Hematopoietic multipotent progenitor cell (in vitro differentiated cells): ENCODE results near the genes ZNF639, MFN1 and FXR1.

DNA sequence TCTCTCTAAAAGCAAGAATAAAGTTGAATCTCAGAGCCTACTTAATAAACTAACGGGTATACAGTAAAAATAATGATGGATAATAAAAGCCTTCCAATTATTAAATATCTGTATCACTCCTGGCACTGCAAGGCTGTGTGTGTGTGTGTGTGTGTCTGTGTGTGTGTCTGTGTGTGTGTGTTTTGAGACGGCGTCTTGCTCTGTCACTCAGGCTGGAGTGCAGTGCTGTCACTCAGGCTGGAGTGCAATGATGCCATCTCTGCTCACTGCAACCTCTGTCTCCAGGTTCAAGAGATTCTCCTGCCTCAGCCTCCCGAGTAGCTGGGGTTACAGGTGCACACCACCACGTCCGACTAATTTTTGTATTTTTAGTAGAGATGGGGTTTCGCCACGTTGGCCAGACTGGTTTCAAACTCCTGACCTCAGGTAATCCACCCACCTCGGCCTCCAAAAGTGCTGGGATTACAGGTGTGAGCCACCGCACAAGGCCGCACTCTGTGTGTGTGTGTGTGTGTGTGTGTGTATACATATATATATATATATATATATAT, 62.4 kb downstream of the TBL1XR1 start:
- CAGE, long polyA plus RNA: no peak

DNA sequence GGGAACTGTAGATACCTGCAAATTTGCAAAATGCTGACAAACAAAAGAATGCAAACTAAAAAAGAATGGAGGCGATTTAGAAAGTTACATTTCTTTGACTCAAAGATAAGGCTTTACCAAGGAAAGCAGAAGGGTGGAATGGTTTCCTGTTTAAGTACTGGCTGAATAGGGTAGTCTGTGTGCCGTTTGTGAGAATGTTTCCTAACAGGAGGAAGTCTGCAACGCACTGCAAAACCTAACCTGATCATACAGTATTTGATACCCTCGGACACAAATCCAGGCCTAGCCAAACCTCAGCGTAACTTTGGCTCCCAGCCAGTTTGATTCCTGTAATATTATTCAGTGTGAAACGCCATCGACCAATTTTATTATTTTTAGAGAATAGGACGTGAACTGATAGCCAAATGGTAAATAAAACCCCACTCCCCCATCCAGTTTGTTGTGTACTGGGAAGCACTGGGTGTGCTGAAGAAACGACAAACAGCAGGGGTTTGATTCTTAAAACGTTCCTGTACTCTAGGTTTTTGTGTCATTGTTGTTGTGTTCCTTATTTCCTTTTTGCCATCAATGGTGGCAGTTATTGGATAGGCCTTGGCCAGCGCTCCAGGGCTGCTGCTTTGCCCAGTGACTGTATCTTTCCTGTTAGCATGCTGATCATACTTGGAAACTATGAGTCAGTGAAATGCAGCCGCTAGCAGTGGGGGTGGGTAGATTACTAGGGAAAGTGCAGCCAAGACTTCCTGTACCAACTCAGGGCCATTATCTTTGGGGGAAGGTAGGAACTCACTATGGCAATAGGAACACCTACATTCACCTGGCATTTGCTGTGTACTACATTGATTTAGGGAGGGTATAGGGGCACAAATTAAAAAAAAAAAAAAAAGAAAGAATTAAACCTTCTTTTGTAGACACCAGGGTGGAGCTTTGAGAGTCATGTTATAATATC, 148.1 kb upstream of the TBL1XR1 start:
- CAGE, long polyA plus RNA: no peak

GRCh38 chr3:177358234-177358979, 161.1 kb upstream of the TBL1XR1 start:
- CAGE, long polyA plus RNA: no peak

DNA sequence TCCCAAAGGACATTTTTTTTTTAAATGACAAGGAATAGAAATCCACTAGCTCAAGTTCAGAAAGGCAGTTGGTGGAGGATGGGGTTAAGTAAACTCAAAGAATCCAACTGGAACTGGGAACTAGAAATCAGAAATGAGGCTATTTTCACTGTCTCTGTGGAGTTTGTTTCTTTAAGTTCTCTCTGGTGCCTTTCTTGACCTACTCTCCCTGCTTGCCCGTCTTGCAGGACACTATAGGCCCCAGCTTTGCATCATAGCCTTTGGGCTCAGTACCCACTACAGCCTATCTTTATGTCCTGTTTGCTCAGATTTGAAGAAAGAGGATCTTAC, 231.7 kb upstream of the TBL1XR1 start:
- CAGE, long polyA plus RNA: no peak

DNA sequence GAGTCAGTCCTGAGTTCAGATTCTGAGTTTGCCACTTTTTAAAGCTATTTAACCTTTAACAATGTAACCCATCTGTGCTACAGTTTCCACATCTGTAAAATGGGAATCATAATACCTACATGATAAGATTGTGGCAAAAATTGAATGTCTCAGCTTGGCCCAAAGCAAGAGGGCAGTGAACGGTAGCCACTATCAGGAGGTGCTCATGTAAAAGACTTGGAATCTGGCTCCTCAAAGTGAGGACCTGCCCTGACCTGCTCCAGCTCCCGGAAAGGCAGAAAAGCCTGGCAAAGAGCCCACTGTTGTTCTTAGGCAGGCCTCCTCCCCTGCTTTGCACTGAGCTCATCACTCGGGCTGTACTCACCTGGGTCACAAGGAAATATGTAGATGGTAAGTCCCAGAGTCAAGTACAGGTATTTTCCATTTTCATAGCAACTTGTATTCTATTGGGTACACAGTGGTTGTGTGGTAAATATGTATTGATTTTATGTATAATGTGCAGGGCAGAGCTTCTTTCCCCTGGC, 250.7 kb upstream of the TBL1XR1 start:
- CAGE, long polyA plus RNA: no peak

GRCh38 chr3:177535877-177536139, 338.5 kb upstream of the TBL1XR1 start:
- CAGE, long polyA plus RNA: no peak

DNA sequence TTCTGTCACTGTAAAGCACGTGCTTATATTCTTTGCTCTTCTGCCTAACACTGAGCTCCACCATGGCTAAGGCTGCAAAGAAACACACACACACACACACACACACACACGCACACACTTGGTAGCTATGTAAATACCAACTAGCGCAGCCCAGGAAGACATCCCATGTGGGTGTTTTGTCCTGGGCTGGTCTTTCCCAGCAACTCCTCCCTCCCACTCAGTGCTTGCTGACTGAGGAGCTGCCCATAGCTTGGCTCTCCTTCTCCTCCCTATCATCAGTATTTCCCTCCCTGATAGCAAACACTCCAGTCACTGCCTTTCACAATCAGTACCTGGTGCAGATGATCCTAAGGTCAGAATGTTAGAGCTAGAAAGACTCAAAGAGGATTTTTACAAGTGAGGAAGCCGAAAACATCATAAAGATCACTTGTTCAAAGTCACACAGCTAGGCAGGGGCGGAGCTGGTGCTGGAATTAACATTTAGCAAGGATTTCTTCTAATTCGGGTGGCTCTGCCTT, 377.0 kb upstream of the TBL1XR1 start:
- CAGE, long polyA plus RNA: no peak

DNA sequence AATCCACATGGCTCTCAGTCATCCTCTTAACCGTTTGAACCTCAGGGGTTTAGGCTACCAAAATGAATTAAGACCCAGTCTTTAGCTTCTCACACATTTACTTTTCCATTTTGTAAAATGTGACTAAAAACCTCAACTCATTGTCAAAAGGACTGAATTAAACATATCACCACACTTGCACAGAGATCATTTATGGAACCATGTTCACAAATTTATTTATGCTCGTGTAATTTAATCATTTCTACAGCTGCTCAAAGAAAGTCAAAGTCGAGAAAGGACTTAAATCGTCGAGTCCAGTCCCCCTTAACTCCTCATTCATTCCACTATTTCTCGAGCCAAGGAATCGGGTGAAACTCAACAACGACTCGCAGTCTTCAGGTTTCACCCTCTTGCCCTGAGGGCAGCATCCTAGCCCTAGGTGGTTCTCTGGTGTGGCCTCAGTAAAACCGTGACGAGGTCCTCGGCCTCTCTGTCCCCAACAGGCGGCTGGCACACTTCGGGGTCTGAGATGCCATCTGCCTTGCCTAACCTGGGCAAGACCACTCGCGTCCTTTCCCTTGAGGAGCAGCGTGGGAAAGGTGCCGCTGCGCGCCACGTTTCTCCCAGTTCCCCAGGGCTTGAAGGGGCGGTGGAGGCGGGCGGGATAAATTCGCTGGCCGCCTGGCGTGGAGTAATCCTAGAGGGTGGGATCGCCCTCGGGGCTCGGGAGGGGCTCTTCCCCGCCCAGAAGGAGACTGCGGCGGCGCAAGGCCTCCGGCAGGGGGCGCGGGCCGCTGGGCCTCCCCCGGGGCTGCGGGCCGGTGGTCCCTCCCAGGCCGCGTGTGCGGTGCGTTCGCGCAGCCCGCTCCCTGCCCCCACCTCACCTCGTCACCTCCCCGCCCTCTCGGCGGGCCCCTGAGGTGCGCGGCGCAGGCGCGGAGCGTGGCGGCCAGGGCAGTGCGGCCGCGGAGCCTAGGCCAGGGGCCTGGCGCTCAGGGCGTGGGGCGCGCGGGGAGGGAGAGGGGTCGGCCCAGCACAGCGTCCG, at the start of gene ZNF639:
ZNF639 (plus strand) TSS at position 897 of the 1,024 bp plus-strand sequence.
- CAGE, long polyA plus RNA: no peak

DNA sequence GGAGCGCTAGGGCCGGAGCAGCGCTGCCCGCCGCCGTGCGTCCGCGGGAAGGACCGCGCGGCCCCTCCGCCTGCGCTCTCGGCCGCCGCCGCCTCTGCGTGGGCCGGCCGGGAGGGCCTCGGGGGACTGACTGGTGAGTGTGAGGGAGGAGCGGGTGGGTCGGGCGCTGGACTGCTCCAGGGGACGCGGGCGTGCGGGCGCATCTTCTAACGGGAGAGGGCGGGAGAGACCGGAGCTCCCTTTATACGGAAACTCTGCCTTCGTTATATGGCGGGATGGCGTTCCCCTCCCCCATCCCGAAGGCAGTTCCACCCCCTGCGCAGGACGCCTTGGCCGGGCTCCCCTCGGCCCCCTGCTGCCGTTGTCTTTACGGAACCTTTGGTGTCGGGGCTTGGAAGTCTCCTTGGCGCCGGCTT, 336 bp downstream of the ZNF639 start:
- CAGE, long polyA plus RNA: no peak

- CAGE, long polyA plus RNA: no peak
These were observed at the start of gene MFN1 for GRCh38 chr3:179347373-179348341. MFN1 (plus strand) TSS chr3:179347709.

DNA sequence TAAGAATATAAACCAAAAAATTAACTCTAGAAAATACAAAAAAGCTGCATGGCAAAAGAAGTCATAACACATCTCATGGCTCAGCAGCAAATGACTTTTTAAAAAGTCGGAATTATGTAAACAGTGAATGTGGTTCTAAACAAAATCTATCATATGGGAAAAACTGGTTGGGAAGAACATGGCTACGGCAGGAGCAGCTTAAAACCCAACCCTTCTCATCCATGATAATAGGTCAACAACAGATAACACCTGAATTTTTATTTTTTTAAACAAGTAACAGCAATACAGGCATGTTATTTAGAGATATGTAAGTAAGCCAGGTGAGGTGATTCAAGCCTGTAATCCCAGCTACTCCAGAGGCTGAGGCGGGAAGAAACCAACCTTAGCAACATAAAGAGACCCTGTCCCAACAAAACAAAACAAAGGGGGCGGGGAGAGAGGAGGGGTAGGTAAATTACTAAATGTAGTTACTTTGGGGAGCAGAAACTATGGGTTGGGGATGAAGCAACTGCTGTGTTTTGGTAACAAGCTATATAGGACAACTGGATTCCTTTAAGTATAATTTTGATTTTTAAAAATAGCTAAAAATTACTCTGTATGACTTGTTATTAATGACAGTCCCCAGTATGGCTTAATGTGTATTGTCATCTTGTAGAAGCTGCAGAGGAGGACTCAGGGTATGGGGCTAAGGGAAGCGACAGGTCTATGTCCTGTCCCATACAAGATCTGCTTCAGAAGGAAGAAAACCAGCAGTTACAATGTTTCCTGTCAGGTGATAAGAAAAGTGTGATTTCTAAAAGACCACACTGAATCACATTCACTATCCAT, 46.9 kb downstream of the GNB4 start:
- CAGE, long polyA plus RNA: no peak

DNA sequence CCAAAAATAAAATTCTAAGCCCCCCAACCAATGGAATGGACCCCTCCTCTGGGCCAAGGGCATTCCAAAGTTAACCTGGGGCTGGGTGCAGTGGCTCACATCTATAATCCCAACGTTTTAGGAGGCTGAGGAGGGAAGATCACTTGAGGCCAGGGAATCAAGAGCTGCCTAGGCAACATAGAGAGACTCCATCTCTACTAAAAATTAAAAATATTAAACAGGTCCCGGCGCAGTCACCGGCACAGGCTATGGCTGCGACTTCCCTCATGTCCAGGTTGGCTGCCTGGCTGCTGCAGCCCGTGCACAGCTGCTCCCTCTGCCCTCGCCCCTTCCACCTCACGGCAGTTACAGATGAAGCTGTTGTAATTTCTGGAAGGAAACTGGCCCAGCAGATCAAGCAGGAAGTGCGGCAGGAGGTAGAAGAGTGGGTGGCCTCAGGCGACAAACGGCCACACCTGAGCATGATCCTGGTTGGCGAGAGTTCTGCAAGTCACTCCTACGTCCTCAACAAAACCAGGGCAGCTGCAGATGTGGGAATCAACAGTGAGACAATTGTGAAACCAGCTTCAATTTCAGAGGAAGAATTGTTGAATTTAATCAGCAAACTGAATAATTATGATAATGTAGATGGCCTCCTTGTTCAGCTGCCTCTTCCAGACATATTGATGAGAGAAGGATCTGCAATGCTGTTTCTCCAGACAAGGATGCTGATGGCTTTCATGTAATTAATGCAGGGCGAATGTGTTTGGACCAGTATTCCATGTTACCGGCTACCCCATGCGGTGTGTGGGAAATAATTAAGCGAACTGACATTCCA, 13.0 kb upstream of the GNB4 start:
- CAGE, long polyA plus RNA: start-site peak on the minus strand centred at position 372 of the sequence, 38 bp wide, 12 reads

GRCh38 chr3:179882330-179882766, 154.4 kb downstream of the PEX5L start:
- CAGE, long polyA plus RNA: no peak

DNA sequence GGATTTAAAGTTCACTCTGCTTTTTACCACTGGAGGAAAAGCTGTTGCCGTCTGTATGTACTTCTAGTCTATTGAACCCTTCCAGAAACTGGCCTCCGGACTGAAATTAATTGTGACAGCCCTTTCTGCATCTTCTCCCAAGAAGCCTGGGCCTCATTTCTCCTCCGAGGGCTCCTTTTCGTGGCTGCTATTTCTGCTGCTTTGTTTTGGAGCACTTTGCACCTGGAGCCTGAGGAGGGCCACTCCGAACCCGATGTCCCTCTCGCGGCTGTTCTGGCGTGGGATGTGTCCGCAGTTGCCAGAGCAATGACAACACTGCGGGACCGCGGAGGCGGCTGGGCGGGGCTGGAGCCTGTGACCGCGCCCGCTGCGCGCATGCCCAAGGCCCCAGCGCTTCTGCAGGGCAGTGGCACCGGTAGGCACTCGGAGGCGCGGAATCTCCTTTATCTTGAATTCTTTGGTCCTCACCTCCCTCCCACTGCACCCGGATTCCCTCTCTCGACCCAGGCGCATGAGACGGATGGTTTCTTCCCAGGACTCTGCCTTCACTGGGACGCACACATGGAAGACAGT, 94.6 kb downstream of the PEX5L start:
- CAGE, long polyA plus RNA: no peak

- CAGE, long polyA plus RNA: no peak
These were observed 62.7 kb downstream of the PEX5L start for GRCh38 chr3:179973945-179974538.

- CAGE, long polyA plus RNA: no peak
These were observed 44.1 kb upstream of the FXR1 start for GRCh38 chr3:180868246-180868918.

GRCh38 chr3:180912158-180912828, at the start of gene FXR1:
FXR1 (plus strand) TSS chr3:180912670.
- CAGE, long polyA plus RNA: start-site peak on the plus strand at chr3:180912671-180912707, 1,227 reads

DNA sequence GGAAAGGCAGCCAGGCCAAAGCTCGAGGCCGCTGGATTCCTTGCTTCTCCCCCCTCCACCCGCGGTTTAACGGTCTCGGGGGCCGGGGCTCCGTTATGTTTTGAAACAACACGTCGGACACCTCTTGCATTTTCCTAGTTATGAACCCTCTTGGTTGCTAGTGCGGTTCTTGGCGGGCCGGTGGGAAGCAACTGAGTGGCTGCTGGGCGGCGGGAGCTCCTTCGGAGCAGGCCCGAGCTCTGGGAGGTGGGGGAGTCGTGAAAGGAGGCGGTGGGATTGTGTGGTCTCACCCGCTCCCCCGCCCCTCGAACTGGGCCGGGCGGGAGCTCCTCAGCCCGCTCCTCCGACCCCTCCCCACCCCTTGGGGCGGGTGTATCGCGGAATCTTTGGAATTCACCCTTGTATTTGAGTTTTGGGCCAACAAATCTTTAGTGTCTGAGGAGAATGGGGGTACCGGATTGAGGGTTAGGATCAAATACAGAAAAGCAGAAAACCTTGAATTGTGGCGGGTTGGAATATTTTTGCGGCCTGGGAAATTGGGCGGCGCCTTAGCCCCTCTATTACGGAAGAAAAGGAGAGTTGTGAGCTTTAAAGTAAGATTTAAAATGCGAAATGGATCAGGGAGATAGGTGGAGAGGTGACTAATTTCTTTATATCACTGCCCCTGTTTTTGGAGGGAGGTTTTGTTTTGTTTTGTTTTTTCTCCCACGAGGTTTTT, 518 bp downstream of the FXR1 start:
- CAGE, long polyA plus RNA: no peak

GRCh38 chr3:182244659-182245039, 532.9 kb downstream of the SOX2 start:
- CAGE, long polyA plus RNA: no peak

DNA sequence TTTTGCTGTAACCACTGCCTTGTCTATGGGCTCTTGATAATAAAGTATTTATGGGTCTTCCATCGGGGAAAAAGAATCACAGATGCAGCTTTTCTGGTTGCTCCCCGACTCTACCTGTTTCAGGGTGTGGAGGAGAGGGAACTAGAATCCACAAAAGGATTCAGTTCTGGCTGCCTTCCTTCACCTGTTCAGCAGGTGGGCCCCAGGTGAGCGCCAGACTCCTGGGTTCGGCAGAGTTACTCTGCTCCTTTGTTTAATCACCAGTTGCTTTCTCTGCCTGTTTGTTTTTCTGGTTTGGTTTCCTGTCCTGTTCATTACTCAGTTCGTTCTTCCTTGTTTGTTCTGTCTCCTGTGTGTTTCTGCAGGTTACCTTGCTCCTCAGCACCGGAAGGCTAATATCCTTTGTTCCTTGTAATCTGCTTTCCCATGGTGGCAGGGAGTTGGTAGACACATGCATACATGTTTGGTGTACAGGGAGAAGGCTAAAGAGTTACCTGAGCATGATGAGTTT, 508.5 kb upstream of the ATP11B start:
- CAGE, long polyA plus RNA: no peak